Umbilical cord (tissue), 2 donors: ENCODE measurements around a stretch of chr10.

DNA sequence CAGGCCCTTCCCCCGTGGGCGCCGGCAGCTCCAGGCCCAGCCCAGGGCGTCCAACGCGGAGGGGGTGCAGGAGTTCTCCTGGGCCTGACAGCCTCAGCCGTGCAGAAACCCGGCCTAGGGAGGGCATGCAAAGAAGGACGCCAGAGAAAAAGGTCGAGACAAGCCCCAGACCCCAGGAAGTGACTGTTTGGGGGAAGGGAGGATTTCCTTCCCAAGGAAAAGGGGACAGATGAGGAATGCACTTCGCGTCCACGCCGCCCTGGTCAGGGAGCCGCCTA lies 767 bp downstream of the TIAL1 start:
- RAMPAGE, long total RNA, result no peak

GRCh38 chr10:119650737-119651324 lies 349 bp upstream of the BAG3 start:
- RAMPAGE, long total RNA, result no peak

GRCh38 chr10:119652464-119652827 lies 1.3 kb downstream of the BAG3 start:
- RAMPAGE, long total RNA, result no peak

DNA sequence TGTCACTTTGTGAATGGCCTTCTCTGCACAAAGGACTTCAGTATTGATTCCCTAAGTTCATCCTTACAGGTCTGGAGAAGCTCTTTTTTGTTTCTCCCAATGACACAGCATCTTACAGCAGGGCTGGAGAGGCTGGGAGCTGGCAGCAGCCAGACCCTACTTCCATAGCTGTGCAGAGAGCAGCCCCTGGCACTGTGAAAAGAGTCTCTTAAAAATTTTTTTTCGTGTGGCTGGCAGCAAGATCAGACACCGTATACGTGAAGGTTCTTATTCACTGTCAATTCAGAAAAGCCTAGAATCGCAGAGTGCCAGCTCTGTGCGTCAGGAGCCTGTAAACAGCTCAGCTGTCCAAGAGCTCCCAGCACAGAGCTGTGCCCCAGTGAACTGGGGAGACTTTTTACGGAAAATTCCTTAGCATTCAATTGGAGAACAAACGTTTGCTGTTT lies 6.5 kb downstream of the BAG3 start:
- RAMPAGE, long total RNA, result no peak

GRCh38 chr10:119663818-119664205 lies 12.6 kb downstream of the BAG3 start:
- RAMPAGE, long total RNA, result no peak

GRCh38 chr10:119785986-119786613 lies 60.2 kb downstream of the INPP5F start:
- RAMPAGE, long total RNA, result no peak

GRCh38 chr10:119814242-119814760 lies 58.3 kb downstream of the MCMBP start:
- RAMPAGE, long total RNA, result no peak

DNA sequence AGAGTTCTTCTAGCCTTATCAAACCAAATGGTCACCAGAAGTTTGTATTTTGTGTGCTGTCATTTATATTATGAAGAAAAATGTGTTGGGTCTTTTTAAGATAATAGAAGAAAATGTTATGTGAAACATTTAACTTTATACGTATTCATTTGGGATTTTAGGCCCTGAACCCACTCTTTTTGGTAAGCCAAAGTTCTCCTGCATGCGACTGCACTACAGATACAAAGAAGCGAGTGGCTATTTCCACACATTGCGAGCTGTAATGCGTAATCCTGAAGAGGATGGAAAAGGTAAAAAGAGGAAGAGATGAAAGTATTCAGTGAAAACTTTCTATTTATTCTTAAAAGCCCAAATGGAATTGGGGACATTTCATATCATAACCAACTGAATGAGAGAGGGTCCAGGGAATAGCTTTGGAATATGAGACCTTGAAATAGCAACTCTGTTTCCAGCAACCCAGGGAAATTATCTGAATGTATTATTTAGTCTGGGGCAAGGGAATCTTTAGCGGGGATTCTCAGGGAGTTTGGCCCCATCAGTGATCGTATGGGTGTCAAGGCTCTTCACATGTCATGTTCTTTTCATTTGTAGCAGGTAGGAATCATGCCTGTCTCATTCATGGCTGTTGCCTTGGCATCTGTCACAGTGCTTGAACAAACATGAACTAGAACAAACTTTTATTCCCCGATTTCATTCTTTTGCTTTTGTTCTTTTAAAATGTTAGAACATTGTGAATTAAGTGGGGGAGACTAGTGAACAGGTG lies 49.6 kb downstream of the MCMBP start:
- RAMPAGE, long total RNA, result no peak

GRCh38 chr10:119847460-119847826 lies 25.2 kb downstream of the MCMBP start:
- RAMPAGE, long total RNA, result no peak

DNA sequence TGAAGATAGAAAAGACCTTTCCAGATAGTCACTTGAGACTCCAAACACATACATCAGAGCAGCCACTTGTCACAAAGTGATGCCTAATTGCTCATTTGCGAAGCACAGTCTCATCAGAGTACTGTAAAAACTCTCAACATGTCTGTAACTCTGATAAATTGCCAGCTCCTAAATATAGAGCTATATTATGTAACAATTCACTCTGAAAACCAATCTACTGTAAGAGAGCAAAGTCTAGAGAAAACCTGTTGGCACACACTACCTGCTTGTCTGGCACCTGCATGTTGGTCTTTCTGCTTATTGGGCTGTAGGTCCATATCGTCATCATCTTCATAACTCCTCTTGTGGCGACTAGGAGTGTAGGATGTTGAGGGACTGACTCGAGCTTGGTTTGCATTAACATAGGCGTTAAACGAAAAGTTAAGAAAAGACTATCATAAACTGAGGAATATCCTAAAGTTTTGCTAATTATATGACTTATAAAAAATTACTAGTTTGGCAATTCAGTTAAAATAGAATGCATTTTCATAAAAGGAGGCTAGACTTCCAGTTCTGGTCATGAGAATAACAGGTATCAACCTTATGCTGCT lies 19.8 kb downstream of the MCMBP start:
- RAMPAGE, long total RNA, result no peak

DNA sequence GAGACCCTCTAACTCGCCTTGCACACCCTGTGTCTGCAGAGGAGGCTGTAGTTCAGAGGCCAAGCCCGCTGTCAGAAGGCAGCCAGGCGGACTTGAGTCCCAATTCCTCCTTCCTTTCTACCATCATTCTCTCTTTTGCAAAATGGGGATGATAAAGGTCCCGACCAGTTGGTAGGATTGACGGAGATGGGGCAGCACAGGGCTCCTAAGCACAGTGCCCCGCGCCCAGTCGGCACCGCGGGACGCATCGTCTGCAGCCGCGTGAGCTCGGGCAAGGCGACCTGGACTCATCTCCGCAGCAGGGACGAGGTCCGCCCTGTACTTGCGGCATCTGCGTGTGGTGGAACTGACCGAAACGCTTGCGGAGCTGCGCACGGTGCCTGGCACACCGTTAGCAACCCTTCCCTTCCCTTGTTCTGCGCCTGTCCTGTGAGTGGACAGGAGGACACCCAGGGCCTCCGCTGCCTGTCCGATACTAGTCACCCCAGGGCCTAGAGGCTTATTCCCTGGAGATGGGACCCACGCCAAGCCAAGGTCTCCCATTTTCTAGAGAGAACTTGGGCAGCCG lies 98.4 kb downstream of the WDR11 start:
- RAMPAGE, long total RNA, result no peak

DNA sequence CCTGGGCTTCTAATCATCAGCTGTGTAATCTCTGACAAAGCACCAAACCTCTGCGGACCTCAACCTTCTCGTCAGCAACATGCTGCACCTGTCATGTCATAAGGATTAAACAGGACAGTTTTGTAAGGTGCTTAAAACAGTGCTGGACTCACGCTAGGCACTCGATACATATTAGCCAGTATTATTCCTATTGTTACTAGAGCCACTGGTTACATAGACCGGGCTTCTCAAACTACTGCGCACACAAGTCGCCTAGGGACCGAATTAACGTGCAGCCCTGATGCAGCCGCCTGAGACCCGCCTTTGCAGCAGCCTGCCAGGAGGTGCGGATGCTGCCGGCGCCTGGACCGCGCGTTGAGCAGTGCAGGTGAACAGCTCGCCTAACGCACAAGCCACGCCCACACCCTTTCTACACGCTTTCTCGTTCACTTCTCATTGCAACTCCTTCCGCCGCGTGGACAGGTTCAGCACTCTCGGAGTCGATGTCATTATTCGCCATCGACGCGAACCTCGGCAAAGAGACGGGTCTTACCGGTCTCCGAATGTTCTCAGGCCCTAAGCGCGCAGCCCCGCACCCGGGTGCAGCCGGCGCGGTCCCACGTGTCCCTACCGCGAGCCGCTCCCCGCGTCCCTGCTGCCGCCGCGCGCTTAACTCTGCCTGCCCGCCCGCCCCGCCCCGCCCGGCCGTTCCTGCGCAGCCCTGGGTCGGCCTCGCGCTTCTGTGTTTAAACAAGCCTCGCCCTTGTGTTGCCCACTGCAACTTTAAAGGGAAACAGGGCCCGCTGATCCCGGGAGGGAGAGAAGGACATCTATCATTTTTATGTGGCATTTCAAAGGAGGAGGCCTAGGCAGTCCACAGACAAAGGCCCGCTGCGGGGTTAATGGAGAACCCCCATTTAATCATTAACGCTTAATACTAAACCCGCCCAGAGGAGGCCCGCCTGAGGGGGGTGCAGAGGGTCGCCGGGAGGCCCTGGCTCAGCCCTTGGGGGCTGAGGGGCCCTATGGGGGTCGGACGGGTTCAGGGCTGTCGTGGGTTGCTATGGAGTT lies 128.3 kb downstream of the WDR11 start:
- RAMPAGE, long total RNA, result no peak

DNA sequence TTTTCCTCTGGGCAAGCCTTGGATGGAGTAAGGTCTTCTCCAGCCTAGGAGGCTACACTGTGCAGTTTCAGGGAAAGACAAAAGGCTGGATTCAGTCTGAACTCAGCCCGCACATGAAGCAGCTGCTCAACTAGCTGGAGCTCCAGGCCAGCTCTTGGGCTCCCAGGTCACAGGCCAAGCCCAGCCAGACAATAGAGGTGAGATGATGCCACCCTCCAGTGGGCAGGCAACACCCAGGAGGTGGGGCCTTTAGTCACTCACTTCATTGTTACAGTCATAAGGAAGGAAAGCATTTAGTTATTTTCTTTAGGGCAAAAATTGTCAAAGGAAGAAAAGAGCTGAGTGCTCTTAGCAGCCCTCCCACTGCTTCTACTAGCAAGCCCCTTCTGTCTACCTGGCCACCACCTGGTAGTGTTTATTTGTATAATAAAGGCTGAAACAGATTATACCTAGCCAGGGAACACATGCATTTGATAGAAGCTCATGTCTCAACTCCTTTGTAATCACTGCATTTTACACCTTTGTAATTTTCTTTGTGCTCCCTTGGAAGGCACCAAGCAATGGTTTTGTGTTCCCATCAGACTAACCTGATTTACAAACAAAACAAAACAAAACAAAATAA lies 253.5 kb downstream of the WDR11 start:
- RAMPAGE, long total RNA, result no peak

GRCh38 chr10:121239704-121240461 lies 358.4 kb downstream of the FGFR2 start:
- RAMPAGE, long total RNA, result no peak

- RAMPAGE, long total RNA, result no peak
These were observed 67.2 kb downstream of the FGFR2 start for GRCh38 chr10:121530853-121531720.

DNA sequence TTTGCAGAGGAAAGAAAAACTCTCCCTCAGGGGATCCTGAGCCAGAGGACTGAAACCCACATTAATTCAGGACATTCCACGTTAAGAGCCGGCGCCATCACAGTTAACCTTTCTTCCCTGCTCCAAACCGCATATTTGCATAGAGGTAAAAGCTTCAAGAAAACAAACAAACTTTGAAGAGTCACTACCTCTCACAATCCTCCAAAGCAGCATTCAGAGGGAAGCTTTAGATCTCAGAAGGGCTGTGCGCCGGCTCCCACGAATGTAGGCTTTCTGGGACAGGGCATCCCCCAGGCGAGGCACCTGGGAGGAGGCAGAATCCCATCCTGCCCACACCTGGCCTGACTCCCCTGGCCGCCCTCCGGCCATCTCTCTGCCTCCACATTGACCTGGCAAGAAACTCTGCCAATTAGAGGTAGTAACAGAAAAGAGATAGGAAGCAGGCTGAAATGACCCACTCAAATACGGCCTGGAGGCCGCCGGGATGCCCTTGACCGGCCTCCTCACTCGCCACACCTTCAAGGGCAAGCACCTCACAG lies 17.5 kb downstream of the FGFR2 start:
- RAMPAGE, long total RNA, result no peak

DNA sequence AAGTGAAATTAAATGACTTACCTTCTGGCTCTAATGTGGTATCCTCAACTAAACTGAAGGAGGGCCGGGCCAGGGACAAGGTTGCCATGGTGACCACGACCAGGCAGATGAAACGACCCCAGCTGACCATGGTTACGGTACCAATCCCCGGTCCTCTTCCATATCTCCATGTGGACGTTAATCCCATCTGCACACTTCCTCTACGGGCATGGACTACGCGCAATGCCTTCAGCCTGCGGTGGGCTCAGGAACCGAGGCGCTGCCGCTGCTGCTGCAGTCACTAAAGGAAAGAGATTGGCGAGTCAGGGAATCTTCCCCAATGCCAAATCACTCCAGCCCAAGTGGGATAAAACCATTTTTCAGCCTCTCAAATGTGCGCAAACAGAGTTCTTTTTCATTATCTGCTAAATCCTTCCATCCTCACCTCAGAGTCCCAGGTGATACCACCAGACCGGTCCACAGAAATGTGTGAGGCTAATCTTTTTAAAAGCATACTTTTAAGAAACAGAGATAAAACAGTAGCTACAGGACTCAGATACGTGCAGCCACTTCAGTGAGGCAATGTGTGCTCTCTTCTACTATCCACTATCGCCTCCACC lies 4.5 kb downstream of the FGFR2 start:
- RAMPAGE, long total RNA, result no peak

- RAMPAGE, long total RNA, result no peak
These were observed 2.1 kb downstream of the FGFR2 start for GRCh38 chr10:121595723-121597013.

DNA sequence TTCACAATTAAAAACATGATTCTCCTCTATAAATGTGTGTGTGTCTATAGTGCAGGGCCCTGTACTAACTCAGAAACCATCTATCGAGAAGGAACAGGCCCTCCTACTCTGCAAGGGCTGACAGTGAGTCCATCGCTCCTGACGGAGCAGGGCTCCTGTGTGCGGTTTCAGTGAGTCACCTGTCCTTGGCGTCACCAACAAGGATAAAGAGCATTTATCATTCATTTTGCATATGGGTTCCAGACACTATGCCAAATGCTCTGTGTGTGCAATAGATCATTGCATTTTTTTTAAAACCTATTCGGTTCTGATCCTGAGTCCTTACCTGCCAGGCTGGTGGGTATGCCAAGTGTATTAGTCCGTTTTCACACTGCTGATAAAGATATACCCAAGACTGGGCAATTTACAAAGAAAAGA lies 63.8 kb downstream of the TACC2 start:
- RAMPAGE, long total RNA, result no peak

DNA sequence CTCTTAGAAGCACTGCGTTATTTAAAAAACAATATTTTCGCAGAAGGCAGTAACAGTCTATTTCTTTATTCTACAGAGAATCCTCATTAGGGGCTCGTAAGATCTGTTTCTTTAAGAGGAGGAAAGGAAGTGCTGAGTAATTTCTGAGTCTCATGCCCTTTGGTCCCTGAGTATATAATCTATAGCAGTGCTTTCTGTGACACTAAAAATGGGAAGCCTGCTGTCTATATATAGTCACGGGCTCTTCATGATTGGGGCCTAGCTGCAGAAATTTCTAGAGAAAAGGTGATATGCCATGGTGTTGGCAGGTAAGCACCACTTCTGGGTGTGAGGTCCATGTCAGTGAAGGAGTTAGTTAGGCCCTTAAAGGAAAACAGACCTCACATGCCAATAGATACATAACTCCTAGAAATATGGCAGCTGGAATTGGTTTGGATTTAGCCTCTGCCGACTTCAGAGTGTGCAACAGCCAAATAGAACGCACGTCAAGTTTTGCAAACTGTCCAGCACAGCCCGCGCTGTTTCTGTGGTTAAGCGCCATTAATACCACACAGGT lies 123.1 kb downstream of the TACC2 start:
- RAMPAGE, long total RNA, result no peak